Left ventricle myocardium (tissue), 1 donor: ENCODE data around the genes ZFP42 and FRG2.

DNA sequence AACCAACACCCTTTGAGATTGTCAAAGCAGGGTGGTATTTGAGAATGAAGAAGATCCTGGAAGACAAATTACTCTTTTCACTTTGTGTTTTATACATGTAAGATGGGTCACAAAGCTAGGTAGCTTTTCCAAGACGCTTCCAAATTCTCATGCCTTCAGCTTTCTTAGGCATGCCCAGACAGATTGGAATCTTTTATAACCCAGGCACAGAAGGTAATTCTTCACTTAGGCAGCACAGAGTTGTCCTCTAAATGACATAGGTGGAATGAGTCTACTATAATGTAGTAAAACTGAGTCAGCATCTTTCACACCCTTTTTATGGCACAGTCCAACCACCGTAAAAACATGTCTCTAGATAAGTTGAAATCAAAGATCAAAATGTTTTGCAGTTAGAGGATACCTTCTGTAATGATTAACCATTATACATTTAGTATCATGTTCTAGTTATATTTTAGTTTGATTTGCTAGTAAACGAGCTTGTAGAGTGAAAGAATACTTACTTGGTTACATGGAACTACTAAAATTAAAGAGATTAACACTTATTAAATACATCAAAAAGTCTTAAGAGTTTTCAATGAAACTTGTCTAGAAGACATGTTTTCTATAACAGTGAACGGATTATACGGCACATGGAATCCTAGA is 128.4 kb upstream of the FAT1 start:
- PRO-cap, result no peak

DNA sequence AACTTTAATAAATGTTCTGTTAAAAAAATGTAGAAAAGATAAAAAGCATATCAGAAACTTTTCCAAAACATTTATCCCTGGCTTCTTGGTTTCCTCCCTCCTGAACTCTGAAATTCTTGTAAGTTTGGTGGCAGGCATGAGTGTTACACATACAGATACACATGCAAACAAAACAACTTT is 177.2 kb upstream of the FAT1 start:
- PRO-cap, result no peak

DNA sequence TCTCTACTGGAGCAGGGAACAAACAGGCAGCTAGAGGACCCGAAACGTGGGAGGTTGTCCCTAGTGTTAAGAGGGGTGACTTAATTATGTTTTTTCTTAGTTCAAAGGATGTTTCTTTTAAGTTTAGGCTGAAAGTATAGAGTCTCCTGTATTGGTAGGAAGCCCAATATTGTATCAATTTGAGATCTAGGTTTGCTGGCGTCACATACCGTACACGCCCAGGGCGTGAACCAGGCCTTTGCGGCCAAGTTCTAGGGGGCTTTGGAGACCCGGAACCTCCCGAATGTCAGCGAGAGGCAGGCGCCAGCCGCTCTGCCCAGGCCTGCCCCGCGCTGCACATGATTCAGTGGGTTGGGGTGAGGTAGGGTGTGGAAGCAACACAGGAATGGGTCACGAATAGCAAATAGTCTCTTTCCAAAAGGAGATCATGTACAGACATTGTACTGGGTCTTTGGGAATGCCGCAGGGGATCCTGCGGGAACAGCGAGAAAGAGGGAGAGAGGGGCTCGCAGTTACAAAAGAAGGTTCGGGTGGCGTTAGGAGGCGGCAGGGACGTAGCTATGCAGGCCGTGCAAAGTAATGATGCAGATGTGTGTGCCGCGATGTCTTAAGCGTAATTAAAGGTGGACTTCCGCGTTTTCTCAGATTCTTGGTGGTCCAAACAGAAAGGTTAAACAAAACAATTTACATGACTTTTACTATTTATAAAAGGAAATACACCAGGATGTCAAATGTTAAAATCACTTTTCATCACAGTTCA is 195.8 kb upstream of the FAT1 start:
- PRO-cap, result no peak

- PRO-cap, result no peak
These were observed 213.0 kb upstream of the FAT1 start for GRCh38 chr4:186936402-186937394.

DNA sequence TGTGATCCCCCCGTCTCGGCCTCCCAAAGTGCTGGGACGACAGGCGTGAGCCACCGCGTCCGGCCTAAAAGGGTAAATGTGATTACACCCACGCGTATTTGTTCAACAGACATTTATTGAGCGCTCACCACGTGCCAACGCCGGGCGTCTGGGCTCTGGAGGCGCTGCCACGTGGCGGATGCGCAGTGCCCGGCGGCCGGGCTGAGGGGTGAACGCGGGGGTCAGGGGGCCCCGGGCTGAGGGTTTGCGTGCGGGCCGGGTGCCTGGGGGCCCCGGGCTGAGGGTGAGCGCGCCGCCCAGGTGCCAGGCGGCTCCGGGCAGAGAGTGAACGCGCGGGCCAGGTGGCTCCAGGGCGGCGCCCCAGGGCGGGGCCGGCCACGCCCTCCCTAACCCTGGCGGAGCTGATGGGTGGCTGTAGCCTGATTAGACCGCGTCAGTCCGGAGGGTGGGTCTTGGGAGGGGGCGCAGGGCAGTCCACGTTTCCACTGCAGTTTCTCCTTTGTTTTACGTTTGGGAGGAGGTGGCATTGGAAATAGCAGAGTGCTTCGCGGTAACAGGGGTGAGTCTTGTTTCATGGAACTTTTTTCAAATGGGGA is at the start of gene ZFP42:
ZFP42 (plus strand) TSS at position 490 of the 596 bp plus-strand sequence.
- PRO-cap, result no peak

DNA sequence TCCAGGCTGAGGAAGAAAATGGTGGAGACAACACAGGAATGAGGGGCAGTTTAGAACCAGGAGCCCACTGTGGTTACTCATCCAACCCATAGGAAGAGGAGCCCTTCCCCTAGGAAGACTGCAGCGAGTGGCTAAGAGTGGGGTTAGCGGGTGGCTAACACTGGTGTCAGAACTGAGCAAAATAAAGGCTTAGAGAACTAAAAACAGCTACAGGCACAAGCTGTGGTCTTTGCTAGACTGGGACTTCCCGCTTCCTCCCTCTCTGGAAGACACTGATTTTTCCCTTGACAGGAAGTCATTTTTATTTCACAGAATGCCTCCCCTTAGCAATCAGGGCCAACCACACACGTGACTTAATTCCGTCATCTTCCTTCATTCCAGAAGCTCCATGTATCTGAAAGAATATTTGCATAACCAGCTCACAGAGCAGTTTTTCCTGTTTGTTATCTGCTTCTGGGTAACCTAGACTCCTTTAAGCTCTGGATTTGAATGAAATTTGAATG is 327.6 kb upstream of the FRG1 start:
- PRO-cap, result no peak

- PRO-cap, result no peak
These were observed 9.4 kb downstream of the FRG2 start for GRCh38 chr4:190017291-190018423.

DNA sequence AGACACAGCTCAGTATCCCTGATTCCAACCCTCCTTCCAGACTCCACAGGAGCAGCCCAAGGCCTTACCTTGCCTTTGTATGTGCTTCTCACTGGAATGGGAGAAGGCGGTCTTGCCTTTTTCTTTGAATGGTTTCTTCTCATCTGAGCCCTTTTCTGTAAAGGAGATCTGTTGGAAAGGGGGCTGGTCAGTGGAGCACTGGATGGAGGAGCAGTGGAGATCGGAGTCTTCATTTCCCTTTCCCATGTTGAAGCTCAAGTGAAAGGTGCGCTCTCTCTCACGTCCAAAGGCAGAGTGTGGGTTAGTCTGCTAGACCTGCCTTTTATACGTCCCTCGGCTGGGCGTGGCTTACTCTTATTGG is at the start of gene FRG2:
FRG2 (minus strand) TSS at position 298 of the 361 bp plus-strand sequence.
- PRO-cap, result no peak